Hair follicular keratinocyte (primary cell): ENCODE results near the genes BRAP, ERP29 and RPL6.

- RAMPAGE, long total RNA = no peak
Measured at GRCh38 chr12:111664735-111665615, 20.8 kb downstream of the BRAP start.

GRCh38 chr12:111685383-111686194, at the start of gene BRAP:
TSS of gene BRAP (minus strand) at chr12:111685956.
- RAMPAGE, long total RNA = no peak

GRCh38 chr12:111780663-111781023, 13.9 kb downstream of the ALDH2 start:
- RAMPAGE, long total RNA = no peak

- RAMPAGE, long total RNA = no peak
Measured at GRCh38 chr12:111781024-111781475, 14.3 kb downstream of the ALDH2 start.

DNA sequence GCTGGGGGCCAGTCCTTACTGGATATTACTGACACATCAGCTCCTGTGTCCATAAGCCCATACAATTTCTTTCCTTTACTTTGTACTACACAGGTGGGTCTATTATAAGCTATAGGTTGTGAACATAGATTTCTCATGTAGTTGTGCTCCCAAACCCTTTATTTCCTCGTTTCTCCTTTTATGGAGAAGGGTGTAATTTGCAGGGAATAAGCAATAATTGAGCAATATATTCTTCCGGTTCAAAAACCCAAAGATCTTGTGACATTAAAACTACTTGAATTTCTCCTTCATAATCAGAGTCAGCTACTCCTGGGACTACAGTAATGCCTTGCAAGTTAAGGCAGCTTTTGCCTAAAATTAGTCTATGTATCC, 19.2 kb upstream of the MAPKAPK5 start:
- RAMPAGE, long total RNA = no peak

DNA sequence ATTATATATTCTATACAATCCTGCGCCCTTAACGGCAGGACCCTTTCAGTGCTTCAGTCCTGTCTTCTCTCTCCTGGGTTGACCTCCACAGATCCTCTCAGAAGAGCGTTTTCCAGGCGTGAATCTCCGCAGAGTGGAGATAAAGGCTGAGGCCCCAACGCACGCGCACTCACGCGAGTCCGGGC, 353 bp upstream of the MAPKAPK5 start:
- RAMPAGE, long total RNA = start-site peak on the minus strand centred at position 133 of the sequence, 31 bp wide, 25 and 13 reads in 2 replicates

- RAMPAGE, long total RNA = no peak
Measured at GRCh38 chr12:111993300-111993583, 19.7 kb downstream of the TMEM116 start.

DNA sequence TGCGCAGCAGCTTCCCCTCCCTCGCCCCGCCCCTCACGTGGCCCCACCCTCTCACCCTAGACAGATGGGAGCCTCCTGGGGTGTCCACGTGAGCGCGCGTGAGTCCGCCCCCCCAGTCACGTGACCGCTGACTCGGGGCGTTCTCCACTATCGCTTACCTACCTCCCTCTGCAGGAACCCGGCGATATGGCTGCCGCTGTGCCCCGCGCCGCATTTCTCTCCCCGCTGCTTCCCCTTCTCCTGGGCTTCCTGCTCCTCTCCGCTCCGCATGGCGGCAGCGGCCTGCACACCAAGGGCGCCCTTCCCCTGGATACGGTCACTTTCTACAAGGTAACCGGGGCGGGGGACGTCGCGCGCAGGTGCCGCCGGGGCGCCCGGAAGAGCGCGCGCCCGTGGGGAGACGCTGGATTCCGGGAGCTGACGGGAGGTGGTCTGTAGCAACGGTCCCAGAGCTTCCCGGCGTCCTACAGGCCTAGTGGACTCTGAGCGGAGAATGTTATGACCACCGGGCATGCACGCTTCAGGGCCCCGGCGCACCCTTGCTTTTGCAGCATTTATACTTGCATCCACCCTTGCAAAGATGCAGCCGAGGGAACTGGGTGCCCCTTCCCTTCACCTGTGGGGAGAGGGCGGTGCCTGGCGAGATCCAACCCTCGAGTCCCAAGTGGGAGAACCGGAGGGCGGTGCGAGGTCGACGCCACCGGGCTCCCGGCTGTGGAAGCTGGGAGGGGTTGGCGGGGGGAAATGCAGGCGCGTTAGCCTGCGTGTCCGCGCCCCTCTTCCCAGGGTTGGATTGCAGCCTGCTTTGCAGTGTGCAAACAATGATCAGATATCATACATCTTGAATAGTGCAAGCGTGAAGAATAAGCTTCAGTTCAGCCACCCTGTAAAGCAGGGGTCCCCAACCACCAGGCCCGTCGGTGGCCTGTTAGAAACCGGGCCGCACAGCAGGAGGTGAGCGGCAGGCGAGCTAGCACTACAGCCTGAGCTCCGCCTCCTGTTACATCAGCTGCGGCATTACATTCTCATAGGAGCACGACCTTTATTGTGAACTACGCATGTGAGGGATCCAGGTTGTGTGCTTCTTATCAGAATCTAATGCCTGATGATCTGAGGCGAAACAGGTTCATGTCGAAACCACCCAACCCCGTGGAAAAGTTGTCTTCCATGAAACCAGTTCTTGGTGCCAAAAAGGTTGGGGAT, at the start of gene ERP29:
Gene ERP29, plus strand, starts transcription at position 147 of the 1,203 bp plus-strand sequence.
- RAMPAGE, long total RNA = start-site peak on the plus strand centred at position 144 of the sequence, 62 bp wide, 690 and 123 reads in 2 replicates

- RAMPAGE, long total RNA = no peak
Measured at GRCh38 chr12:112121753-112122469, 3.4 kb upstream of the TRAFD1 start.

- RAMPAGE, long total RNA = no peak
Measured at GRCh38 chr12:112126800-112127255, 1.5 kb downstream of the TRAFD1 start.

DNA sequence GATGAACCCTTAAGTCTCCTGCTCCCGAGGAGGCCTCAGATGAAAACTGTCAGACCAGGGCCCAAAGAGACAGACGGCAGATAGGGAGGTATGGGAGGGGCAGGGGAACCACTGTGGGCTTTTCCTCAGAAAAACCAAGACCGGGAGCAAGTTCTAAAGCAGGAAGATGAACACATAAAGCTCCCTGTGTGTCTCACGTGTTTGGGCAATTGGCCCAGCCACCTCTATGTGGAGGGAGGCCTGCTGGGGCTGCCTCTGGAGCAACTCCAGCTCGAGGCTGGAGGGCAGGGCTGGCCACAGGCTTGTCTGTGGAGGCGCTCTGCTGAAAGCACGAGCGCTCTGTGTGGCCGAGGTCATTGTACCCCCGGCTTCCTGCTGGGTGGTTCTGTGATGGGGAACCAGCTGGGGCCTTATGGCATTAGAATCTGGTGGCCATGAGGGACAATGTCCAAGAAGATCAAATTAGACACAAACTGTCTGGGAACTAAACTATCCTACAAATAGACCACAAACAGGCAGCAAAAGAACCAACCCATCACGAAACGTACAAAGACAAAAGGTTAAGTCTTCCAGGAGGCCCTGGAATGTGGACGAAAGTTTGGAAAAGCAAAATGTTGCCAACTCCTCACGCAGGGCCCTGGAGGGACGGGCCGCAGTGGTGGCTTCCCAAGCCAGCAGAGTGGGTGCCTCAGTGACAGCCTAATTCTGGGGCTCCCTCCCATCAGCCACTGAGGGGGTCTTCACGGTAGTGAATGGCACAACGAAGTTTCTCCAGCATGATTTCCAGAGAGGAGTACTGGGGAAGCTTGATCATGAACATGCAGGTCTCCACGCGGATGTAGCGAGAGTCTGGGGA, 36.5 kb downstream of the TRAFD1 start:
- RAMPAGE, long total RNA = no peak

- RAMPAGE, long total RNA = no peak
Measured at GRCh38 chr12:112408015-112408592, 1.3 kb downstream of the RPL6 start.

DNA sequence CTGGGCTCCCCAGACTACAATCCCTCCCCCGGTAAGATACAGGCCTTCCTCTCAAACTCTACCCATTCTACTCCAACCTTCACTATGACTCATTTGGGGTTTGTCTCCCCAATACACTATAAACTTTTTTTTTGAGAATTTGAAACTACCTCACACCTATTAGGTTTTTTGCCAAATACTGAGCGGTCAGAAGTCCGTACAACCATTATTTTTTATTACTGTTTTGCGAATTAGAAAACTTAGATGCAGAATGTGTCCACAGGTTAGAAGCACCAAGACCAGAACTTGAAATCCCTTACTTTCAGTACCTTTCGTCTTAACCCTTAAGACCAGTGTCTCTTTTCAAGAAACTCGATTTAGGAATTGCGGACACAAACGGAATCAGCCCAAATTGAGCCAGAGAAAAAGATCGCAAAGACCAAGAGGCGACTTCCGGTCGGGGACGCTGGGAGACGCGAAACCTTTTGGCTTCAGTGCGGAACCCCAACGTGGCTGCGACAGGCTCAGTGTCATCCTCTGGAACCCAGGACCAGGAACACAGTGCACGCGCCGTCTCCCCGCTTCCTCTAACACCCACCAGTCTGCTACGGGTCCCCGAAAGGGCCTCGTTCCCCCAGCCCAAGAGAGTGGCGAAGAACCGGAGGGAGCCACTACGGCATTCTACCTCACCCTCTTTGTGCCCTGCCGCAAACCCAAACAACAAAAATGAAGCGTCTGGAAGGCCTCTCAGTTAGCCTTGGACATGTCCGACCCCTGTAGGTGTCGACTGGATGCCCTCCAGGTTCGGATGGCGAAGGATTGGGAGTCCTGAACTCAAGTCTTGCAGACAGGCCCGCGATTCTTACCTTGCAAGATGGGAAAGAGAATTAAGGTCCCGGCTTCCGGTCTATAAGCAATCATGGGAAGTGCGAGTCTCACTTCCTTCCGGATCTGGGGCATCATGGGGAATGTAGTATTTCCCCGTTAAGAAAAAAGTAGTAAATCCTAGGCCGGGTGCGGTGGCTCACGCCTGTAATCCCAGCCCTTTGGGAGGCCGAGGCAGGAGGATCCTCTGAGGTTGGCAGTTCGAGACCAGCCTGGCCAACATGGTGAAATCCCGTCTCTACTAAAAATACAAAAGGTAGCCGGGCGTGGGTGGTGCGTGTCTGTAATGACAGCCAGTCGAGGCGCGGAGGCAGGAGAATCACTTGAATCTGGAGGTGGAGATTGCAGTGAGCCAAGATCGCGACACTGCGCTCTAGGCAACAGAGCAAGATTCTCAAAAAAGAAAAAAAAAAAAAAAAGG, at the start of gene RPL6:
Gene RPL6, minus strand, starts transcription at position 864 of the 1,285 bp plus-strand sequence.
- RAMPAGE, long total RNA = start-site peak on the minus strand centred at position 855 of the sequence, 43 bp wide, 33,820 and 2,053 reads in 2 replicates

DNA sequence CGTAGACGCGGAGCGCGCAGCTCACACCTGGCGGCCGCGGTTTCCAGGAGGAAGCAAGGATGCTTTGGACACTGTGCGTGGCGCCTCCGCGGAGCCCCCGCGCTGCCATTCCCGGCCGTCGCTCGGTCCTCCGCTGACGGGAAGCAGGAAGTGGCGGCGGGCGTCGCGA, 162 bp upstream of the PTPN11 start:
- RAMPAGE, long total RNA = no peak

- RAMPAGE, long total RNA = no peak
Measured at GRCh38 chr12:112420669-112421276, 2.0 kb downstream of the PTPN11 start.

GRCh38 chr12:112803669-112804045, 12.1 kb downstream of the RPH3A start:
- RAMPAGE, long total RNA = no peak

GRCh38 chr12:112916137-112916700, 9.5 kb downstream of the OAS1 start:
- RAMPAGE, long total RNA = no peak

GRCh38 chr12:112971117-112971490, 7.2 kb upstream of the OAS2 start:
- RAMPAGE, long total RNA = no peak

DNA sequence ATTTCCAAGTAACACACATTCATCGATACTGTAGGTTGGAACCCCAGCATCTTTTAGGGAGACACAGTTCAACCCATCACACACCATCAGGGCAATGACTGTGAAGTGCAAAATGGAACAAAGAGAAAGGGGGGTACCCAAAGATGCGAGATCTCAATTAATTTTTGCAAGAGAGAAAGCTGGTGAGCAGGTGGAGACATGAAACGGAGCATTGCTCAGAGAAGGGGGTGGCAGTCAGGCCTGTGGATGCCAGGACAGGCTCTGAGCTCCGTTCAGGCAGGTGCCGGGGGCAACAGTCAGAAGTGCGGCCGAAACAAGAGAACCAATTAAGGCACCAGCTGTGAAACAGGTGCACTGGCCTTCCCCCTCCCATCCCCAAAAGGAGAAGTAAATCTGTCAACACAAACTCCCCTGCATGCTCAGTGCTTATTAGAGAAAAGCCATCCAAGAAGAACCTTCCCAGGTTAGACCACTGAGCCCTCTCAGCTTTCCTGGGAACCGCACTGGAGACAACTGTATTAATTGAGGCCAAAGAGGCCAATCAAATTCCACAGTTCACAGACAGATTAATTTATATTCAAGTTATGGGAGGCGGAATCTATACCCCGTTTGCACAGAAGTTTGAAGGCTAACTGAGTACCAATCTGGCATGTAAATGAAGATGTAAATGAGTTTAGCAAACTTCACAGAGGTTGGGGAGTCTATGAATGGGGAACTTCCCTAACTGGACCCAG, 20.7 kb downstream of the OAS2 start:
- RAMPAGE, long total RNA = no peak

DNA sequence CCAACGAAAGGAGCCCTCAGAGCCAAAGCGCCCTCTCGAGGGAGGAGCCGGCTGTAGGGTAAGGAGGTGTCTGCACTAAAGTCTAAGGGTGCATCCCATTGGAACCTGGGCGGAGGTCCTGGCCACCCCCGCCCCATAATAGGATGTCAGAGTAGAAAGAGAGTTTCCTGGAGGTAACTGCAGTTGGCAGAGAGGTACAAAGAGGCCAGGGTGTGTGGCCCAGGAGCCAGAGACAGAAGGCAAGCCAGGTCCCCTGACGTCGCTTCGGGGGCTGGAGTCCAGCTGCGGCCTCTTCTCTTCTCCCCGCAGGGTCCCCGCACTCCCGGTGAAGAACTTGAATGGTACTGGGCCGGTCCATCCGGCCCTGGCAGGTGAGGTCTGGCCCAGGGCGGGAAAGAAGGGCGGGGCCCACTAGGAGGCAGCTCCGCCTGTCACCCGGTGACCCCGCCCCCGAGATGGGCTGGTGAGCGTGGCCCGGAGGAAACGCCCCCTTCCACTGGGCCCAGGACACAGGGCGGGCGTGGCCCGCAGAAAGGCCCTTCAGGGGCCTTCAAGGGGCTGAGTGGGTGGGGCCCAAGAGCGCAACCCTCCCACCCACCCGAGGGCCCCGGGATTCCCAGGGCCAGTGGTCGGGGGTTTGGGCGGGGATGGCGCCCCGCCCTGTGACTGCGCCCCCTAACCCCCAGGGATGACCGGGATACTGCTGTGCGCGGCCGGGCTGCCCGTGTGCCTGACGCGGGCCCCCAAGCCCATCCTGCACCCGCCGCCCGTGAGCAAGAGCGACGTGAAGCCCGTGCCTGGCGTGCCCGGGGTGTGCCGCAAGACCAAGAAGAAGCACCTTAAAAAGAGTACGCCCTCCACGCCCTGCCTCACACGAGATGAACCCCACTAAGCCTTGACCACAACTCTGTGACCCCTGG, 36.6 kb downstream of the DTX1 start:
- RAMPAGE, long total RNA = no peak